Left common carotid artery plus branches (tissue), 1 donor: ENCODE results near the genes CD48 and FCRLA.

DNA sequence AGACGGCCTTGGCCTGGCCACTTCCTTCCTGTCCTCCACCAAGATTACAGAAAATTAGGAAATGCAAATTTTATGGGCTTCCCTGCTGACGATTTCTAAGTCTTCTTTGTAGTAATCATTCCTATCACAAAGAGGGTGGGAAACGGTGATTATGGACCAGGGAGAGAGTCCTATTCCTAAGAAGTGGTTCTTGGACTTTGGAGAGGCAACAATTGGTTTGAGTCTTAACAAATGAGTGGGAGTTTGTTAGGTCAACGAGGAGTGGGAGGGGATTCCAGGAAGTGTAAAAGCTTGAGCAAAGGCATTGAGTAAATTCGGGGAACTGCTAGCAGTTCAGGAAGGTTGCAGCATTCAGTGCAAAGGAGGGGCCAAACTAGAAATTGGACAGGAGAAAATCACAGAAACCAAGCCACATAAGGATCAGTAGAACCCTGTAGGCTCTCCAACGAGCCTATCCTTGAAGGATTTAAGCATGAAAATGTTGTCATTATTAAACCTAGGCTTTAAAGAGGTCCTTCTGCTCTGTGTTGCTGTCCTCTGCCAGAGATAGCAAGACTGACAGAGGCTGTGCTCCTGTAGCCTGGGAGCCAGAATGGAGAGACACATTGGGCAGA lies 18.9 kb upstream of the SLAMF1 start:
- PRO-cap: no peak

GRCh38 chr1:160711347-160712409 lies at the start of gene CD48:
TSS of gene CD48 (minus strand) at chr1:160711822.
- PRO-cap: no peak

DNA sequence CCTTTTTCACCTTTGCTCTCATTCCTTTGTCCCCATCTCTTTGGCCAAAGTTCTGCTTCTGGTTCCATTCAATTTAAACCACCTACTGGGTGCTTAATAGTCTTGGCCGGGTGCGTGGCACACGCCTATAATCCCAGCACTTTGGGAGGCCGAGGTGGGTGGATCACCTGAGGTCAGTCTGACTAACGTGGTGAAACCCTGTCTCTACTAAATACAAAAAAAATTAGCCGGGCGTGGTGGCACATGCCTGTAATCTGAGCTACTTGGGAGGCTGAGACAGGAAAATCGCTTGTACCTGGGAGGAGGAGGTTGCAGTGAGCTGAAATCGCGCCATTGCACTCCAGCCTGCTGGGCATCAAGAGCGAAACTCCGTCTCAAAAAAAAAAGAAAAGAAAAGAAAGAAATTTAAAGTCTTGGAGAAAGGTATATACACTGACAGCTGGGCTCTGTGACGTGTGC lies 1.5 kb upstream of the F11R start:
- PRO-cap: no peak

DNA sequence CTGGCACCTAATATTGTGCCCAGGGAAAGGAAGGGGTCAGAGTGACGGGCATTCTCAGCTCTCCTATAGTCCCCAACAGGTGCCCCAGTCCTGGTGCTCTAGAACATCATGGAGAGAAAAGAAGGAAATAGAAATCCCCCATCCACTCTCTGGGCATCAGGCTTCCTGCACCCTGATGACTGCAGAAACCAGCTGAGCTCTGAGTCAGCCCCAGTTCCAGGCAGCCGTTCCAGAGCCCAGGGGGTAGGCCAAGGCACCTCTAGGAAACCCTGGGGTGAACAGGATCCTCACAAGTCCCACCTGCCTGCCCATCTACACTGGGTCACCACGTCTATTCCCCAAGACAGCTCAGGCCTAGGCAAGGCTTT lies 777 bp downstream of the NECTIN4 start:
- PRO-cap: no peak

DNA sequence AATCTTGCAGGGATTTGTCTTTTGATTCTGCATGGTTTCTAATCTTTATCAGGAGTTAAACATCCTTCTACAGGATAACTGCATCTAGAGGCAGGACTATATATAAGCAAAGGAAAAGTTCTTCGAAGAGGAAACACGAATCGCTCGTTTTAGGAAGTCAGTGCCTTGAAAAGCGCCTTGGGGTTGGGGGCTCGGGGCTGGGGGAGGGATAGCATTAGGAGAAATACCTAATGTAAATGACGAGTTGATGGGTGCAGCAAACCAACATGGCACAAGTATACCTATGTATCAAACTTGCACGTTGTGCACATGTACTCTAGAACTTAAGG lies 512 bp upstream of the UFC1 start:
- PRO-cap: no peak

DNA sequence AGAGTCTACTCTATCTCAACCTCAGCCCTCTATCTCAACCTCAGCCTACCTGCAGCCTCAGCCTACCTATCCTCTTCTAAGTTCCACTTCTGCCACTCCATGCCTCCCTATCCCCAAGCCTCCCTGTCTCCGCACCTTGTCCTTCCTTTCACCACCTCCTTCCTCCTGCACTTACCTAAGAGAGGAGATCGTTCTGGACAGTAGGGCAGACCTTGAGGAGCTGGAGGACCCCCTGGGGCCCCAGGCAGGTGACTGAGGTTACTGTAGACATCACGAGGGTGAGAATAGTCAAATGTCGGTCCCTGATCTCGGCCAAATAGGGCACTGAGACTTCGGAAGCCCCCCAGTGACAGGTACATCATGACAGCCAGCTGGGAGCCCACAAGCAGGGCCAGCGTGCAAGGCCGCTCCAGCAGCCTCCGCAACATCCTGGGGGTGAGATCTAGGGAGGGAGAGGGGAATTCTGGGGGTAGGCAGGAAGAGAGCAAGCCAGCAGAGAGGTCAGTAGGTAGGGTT lies 1.6 kb downstream of the B4GALT3 start:
- PRO-cap: no peak

- PRO-cap: no peak
These were observed 556 bp downstream of the ADAMTS4 start for GRCh38 chr1:161198169-161198826.

DNA sequence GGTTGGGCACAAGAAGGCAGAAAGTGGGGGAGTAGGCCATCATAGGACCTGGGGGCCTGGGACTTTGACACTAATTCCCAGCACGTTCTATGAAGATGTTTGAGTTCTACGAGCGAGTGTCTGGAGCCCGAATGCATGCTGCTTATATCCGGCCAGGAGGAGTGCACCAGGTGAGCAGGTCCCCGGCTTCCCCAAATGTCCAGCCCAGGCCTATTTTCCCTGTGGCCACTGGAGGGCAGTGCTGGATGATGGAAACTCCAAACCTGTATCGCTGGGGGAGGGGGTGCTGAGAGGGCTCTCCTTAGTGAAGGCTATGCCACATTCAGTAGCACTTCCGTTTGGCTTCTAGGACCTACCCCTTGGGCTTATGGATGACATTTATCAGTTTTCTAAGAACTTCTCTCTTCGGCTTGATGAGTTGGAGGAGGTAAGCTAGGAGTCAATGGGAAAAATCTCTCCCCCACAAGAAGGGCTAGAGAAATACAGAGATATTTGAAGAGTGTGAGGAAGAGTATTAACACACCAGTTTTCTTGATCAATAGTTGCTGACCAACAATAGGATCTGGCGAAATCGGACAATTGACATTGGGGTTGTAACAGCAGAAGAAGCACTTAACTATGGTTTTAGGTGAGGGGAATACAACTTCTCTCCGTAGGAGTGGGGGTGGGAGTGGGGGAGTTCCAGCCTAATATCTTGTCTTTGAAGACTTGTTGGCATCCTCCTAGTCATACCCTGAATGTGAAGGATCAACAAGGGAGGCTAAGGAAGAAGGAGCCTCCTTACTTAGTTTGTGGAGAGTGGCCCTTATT lies 5.1 kb upstream of the FCER1G start:
- PRO-cap: no peak

DNA sequence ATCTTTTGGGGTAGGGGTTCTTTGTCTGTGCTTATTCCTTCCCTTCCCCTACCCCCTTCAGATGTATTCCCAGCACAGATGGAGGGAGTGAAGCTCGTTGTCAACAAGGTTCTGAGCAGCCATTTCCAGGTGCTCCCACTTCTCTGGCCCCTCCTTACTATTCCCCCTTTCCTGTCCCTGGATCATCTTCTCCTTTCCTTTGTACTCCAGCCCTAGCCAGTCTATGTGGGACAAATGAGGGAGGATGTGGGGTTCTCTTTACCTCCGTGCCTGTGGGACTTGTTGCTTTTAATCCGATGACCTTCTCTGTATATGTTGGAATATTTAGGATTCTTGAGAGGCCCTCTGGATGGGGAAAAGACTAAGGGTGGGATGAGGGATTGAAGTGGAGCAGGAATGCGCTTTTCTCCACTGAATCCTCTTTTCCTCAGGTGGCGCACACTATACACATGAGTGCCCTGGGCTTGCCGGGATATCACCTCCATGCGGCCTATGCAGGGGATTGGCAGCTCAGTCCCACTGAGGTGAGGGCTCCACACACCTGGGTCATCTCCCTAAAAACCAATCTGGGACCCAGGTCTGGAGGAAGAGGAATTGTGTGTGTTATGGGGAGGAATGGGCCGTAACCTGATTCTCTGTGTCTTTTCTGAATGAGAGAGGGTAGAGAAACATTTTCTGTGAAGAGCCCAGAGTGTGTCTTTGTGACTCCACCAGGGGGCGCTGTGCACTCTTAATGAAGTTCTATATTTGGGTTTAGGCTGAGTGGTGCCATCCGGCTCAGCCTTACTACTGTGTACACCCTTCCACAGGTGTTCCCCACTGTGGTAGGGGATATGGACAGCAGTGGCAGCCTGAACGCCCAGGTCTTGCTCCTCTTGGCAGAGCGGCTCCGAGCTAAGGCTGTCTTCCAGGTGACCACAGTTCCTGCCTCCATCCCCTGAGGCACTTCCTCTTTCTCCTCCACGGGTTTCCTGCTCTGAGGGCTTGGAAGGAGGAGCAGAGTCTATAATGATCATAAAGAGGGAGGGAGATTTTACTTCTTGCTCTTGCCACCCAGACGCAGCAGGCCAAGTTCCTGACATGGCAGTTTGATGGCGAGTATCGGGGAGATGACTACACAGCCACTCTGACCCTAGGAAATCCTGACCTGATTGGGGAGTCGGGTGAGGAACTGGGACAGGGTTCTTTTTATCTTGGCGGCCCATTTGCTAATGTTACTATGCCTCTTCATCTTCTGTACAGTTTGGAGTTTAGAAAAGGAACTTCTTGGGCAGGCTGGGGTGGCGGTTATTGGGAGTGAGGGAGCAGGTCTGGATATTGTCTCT lies 1.4 kb downstream of the TOMM40L start:
- PRO-cap: no peak

GRCh38 chr1:161233320-161233693 lies 4.7 kb downstream of the NR1I3 start:
- PRO-cap: no peak

GRCh38 chr1:161420607-161420930 lies 52.9 kb upstream of the CFAP126 start:
- PRO-cap: no peak

- PRO-cap: no peak
These were observed 62.9 kb upstream of the CFAP126 start for GRCh38 chr1:161430628-161430885.

GRCh38 chr1:161624510-161625002 lies 6.4 kb downstream of the FCGR3B start:
- PRO-cap: no peak

- PRO-cap: no peak
These were observed at the start of gene FCRLA for GRCh38 chr1:161706352-161707417. TSS of gene FCRLA (plus strand) at chr1:161707229.

DNA sequence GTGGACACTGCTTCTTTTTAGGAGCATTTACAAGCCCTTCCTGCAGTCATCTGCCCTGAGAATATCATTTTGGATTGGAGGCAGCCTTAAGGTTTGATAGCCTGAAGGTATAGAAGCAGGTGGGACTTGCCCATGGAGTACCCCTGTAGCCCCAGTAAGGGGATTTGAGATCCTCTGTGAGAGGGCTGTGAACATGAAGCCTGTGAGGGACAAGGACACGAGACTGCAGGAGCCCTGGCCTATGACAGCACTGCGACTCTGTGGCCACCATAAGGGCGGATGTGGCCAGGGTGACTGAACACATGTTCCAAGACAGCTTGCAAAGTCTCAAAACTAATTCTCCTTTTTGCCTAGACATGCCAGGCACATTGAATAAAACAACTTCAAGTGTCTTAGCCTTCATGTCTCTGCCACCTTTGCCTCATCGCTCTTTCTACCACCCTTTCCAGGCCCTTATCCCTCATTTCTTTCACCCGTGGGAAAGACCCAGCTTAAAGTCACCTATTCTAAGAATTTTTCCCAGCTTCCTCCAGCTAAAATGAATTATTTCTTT lies 10.6 kb upstream of the DUSP12 start:
- PRO-cap: no peak

GRCh38 chr1:161739697-161740409 lies 9.7 kb upstream of the DUSP12 start:
- PRO-cap: no peak

DNA sequence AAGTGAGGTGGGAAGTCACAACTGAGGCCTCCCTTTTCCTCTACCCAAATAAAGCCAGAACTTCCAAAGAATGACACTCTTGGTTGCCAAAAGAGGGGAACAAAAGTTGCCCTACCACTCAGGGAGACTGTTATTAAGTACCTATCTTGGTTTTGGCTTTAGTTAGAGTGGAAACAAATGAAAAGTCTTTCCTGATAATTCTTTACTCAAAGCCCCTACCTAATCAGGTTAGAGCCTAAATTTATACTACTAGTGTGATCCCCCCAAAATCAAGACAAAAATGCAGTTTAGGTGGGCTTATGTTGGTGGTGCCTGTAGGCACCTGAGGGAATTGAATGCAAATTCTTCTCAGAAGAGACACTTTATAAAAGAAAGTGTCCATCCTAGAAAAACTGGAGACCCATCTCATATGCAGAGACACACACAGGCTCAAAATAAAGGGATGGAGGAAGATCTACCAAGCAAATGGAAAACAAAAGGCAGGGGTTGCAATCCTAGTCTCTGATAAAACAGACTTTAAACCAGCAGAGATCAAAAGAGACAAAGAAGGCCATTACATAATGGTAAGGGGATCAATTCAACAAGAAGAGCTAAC lies 62.5 kb downstream of the ATF6 start:
- PRO-cap: no peak

DNA sequence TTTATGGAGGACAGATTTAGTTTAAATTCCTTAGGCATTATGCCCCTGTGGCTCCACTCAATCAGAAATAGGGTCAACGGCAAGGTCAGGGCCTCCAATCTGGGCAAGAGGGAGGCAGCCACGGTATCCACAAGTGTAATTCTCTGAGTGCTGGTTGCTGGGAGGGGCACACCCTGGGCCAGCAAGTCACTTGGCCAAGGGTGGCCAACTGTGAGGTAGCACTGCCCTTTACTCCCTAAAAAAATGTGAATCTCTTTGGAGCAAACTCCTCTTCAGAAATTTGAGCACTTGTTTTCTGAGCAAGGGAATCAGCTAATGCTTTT lies 12.8 kb downstream of the SPATA46 start:
- PRO-cap: no peak

GRCh38 chr1:162523221-162524291 lies 25.9 kb downstream of the UHMK1 start:
- PRO-cap: no peak

GRCh38 chr1:162528406-162529387 lies 31.1 kb downstream of the UHMK1 start:
- PRO-cap: no peak